GM12892 (cell line): ENCODE results near the gene TIGAR.

- RRBS, result no CpG with 5 or more reads among the region's 25 CpGs
These were observed 29.9 kb downstream of the TSPAN9 start for GRCh38 chr12:3106601-3107898.

- RRBS, result no CpG with 5 or more reads among the region's 6 CpGs
These were observed 55.8 kb downstream of the TSPAN9 start for GRCh38 chr12:3133103-3133311.

GRCh38 chr12:3202138-3202577, 125.0 kb downstream of the TSPAN9 start:
- RRBS, result no CpG with 5 or more reads among the region's 9 CpGs

GRCh38 chr12:3211783-3212032, 134.5 kb downstream of the TSPAN9 start:
- RRBS, result no CpG with 5 or more reads among the region's 8 CpGs

DNA sequence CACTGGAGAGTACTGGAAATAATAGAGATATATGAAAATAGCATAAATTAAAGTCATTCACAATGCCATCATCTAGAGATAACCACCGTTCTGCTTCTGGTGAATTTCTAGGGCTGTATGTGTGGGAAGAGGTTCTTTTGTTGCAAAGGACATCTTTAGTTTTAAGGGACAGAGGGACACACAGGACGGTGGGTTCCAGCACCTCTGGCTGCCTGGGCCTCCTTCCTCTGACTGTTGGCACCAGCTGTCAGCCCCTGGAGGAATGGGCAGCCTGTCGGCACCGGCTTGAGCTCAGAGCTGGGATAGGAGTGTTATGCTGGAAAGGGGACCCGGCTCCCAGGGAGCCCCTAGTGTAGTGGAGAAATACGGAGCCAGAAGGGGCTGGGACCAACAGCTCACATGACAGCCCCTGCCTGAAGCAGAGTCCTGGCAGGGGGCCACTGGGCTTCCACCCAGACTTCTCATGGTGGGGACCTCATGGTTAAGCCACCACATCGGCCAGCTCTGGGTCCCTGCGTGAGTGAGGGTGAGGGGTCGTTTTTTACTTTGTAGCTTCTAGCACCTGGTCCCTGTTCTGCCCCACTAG, 174.4 kb downstream of the TSPAN9 start:
- RRBS, result 100% methylated on average over 1 of the region's 9 CpGs

- RRBS, result 16% methylated on average over 3 of the region's 11 CpGs
These were observed 175.9 kb upstream of the PRMT8 start for GRCh38 chr12:3315149-3315537.

GRCh38 chr12:3317781-3318166, 173.2 kb upstream of the PRMT8 start:
- RRBS, result no CpG with 5 or more reads among the region's 4 CpGs

DNA sequence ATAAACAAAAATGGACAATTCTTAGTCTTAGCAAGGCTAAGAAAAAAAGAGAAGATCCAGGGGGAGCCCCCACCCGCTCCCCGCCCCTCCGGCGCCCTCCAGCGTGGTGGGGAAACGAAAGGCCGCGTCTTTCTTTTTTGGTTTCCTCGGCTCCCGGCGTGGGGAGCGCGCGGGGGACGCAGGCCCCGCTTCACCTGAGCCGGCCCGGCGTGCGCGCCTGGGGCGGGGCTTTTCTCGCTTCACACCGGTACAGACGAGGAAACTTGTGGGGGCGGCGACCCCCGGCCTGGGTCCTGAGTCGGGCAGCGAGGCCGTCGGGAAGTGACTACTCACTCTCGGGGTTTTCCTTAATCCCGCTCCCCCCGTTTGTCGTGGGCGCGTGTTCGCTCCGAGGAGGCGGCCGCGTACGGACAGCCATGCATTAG, 34.5 kb downstream of the PARP11 start:
- RRBS, result 17% methylated on average over 10 of the region's 44 CpGs

GRCh38 chr12:3905733-3906130, 32.5 kb upstream of the PARP11 start:
- RRBS, result no CpG with 5 or more reads among the region's 7 CpGs

GRCh38 chr12:3913439-3913697, 40.2 kb upstream of the PARP11 start:
- RRBS, result no CpG with 5 or more reads among the region's 4 CpGs

DNA sequence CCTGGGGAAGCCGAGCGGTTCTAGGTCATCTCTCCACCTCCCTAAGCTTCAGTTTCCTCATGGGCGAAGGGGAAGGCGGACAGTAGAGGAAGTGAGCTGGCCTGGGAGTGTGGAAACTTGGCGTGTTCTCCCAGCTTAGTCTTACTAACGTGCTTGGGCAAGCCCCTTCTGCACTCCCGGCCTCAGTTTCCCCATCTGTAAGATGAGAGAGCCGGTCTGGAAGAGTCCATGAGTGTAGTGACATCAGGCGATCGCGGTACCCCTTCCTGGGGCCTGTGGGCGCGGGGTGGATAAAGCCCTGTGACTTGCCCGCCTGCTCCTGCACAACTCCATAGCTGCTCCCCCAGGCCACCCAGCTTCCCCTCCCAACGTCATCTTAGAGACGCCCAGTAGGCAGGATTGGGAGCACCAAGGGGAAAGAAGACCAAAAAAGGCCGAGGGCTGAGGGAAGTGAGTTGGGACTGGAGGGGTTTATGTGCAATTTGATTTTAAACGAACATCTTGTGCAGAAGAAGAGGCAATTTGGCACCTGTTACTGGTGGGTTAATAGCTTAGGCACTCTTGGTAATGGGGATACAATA, 158.8 kb upstream of the PARP11 start:
- RRBS, result no CpG with 5 or more reads among the region's 18 CpGs

DNA sequence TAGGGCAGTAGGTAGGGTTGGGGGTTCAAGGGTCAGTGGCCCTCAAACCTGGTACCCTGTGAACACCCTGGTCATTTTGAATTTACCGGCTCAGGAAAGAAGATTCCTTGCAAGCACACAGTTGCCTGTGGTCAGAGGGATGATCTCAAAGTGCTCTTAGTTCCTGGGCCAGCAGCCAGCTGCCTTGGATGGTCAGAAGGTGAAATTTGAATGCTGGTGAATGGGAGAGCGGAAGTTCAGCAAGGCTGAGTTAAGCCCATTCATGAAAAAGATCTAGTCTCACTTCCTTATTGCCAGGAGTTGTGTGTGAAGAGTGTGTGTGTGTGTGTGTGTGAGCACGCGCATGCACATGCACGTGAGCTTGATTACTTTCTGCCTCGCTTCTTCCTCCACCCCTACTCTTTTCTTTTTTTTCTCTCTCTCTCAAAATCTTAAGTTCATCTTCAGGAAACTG, 155.5 kb upstream of the CCND2 start:
- RRBS, result no CpG with 5 or more reads among the region's 6 CpGs

DNA sequence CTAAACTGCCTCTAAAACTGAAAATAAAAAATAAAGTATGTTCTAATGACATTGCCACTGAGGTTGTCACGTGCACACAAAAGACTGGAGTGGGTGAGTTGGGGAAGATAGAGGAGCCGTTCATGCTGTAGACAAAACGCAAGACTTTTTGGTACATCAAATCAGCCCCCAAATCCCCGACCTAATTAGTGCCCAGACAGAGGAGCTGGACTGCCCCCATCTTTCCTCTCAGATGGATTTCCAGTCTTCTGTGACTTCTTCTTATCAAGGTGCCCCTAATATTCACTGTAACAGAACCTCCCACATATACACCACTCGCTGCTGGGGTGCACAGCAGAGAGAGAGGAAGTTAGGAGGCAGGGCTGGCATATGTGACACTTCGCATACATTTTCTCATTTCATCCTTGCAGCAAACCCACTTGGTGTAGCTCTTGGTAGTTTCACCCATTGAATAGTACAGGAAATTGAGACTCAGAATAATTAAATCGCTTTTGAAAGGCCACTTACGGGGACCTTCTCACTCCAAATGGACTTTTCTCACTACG, 56.6 kb upstream of the CCND2 start:
- RRBS, result no CpG with 5 or more reads among the region's 9 CpGs

DNA sequence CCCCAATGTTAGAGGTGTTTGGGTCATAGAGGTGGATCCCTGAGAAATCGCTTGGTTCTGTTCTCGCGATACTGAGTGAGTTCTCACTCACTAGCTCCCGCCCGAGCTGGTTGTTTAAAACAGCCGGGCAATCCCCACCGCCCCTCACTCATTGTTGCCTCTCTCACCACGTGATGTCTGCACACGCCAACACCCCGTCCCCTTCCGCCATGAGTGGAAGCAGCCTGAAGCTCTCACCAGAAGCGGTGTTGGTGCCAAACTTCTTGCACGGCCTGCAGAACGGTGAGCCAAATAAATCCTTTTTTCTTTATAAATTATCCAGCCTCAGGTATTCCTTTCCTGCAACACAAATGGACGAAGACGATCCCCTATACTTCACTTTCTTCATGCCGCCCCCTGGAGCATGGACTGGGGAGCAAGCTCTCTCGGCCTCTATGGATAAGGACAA, 45.4 kb upstream of the CCND2 start:
- RRBS, result no CpG with 5 or more reads among the region's 18 CpGs

- RRBS, result no CpG with 5 or more reads among the region's 14 CpGs
These were observed 653 bp upstream of the CCND2 start for GRCh38 chr12:4272985-4273233.

DNA sequence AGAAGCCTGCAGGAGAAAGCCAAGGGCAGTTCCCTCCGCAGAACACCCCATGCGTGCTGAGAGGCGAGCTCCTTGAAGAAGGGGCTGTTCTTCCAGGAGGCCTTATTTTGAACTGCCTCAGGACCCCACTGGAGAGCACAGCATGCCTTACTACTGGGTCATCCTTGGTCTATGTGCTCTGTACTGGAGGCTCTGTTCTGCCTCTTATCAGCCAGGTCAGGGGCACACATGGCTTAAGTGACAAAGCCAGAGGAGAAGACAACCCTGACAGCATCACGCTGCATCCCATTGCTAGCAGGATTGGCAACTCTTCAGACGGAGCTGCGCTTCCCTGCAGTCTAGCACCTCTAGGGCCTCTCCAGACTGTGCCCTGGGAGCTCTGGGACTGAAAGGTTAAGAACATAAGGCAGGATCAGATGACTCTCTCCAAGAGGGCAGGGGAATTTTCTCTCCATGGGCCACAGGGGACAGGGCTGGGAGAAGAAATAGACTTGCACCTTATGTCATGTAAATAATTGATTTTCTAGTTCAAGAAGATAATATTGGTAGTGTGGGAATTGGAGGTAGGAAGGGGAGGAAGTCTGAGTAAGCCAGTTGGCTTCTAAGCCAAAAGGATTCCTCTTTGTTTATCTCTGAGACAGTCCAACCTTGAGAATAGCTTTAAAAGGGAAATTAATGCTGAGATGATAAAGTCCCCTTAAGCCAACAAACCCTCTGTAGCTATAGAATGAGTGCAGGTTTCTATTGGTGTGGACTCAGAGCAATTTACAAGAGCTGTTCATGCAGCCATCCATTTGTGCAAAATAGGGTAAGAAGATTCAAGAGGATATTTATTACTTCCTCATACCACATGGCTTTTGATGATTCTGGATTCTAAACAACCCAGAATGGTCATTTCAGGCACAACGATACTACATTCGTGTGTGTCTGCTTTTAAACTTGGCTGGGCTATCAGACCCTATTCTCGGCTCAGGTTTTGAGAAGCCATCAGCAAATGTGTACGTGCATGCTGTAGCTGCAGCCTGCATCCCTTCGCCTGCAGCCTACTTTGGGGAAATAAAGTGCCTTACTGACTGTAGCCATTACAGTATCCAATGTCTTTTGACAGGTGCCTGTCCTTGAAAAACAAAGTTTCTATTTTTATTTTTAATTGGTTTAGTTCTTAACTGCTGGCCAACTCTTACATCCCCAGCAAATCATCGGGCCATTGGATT, 16.9 kb upstream of the TIGAR start:
- RRBS, result no CpG with 5 or more reads among the region's 12 CpGs

DNA sequence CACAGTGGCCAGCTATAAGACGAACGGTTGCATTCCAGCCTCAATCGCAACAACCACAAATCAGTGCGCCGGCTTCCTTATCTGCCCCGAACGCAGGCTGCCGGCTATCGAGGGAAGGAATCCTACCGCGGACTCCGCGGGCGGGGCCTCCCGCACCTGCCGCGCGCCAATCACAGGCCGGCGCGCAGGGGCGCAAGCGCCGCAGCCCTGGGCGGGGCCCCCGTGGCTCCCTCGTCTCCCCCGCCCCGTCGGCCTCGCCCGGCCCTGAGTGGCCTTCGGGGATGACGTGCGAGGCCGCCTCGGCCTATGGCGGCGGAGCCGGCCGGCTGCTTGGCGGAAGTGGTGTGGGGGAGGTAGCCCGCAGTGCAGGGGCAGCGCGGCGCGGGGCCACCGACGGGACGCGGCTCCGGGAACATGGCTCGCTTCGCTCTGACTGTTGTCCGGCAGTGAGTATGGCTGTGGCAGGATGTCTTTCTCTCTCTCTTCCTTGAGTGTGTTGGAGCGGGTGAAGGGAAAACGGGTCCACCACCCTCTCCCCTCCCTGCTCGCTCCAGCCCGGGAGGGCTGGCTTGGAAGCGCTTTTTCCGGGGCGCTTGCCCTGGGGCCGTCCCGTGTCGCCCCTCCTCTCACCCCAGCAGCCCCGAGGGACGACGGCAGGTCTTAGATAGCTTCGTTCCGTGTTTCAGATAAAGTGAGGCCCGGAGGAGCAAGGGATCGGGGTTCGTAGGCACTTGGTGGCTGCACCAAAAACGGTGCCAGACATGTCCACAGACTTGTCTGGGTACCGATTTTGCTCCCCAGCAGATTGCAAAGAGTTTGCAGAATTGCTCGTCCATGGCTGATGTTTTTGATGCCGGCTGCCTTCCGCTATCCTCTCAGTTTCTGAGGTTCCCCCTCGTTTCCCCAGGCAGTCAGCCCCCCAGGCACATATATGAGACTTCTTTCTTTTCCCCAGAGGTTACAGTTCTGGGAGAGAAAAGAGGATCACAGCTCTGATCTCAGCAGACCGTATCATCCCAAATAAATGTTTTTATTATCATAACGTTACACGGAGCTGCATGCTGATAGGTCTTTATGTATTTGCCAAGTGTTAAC, at the start of gene TIGAR:
Gene TIGAR (plus strand): TSS at position 356 of the 1,095 bp plus-strand sequence.
- RRBS, result 1% methylated on average over 32 of the region's 82 CpGs

- RRBS, result no CpG with 5 or more reads among the region's 10 CpGs
These were observed 5.0 kb upstream of the FGF6 start for GRCh38 chr12:4450470-4451060.

DNA sequence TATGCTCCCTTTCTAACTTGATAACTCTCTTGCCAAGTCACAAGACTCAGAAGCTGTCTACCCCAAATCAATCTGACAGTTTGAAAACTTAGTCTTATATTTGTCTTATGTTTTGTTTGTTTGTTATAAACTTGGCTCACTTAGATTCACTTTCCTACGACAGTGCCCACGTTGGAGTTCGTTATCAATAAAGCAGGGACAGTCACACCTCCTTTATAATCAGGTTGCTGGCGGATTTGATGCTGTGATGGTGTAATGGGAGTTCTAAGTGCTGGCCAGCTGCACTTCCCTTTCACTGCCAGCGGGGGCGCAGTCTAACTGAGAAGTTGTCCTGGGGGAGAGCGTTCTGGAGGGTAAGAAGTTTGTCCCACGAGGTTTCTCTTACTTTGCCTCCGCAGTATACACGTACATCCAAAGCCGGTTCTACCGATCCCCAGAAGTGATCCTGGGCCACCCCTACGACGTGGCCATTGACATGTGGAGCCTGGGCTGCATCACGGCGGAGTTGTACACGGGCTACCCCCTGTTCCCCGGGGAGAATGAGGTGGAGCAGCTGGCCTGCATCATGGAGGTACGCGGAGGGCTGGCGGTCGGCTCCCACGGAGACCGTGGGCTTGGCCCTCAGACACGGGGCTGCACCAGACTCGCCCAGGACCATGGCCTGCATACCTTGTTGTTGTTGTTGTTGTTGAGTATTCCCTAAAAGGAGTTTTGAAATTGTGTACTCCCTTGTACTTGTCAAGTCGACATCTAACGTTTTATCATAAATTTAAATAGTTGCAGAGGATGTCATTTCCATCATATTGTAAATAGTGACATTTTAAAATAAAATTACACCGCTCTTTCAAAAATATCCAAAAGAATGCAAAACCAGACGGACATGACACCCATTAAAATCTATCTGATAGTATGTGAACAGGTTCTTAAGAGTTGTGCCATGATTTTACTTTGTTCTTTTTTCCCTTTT, 42.8 kb downstream of the DYRK4 start:
- RRBS, result no CpG with 5 or more reads among the region's 30 CpGs

DNA sequence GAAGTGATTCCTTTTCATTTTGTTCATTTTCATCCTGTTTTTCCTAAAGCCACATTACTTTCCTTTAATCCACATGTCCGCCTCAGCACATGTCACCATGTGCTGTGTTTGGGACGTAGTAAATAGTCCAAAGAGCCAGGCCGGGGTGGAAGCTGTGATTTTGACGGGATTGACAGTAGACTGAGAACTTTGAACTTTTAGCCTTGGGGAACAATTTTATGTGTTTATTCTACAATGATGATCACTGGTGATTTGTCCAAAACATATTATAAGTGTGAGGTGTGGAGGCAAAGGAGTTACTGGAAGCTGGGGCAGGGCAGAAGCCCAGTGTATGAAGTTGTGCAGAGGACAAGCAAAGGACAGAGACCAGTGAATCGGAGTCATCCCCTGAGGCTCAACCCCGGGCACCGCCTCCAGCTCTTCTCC, 1.2 kb upstream of the GALNT8 start:
- RRBS, result no CpG with 5 or more reads among the region's 7 CpGs